SK-N-MC (cell line): ENCODE data around the genes LPIN3, CHD6, PTPRT, IFT52 and FITM2.

GRCh38 chr20:41340456-41341108, at the start of gene LPIN3:
Gene LPIN3, plus strand, starts transcription at chr20:41340821.
- RRBS = no CpG with 5 or more reads among the region's 31 CpGs

DNA sequence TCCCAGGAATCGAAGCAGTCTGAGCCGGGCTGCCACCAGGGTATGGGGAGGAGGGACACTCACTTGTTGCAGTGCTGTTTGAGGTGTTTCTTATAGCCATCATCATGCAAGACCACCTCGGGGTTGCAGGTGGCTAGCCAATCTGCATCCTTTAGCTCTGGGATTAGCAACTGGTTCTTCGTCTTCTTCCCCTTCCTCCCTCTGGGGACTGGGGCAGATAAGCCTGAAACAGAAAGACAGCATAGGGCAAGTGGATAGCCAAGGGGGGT, 84.2 kb upstream of the EMILIN3 start:
- RRBS = no CpG with 5 or more reads among the region's 4 CpGs

DNA sequence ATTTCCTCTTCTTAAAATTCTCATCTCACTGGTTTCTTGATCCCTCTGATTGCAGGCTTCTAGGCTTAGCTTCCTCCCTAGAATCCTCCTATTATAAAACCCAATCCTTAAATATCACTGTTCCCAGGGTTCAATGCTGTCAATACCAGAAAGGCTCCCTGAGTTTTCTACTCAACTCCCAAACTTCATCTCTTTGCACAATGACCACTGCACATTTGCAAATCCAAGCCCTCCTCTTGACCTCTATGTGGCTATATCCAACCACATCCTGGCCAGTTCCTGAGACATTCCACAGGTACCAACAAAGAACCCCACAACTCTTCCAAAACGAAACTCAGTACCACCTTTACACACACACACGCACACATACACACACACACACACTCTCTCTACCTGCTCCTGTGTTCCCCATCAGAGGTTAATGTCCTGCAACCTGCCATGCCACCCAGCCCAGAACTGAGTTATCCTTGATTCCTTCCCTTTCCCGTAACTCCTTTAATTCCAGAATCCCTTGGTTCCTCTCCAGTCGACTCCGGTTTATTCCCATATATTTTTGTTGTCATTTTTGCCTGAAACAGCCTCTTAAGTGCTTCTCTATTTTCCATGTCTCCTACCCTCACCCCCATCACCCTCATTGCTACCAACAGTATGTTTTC, 58.5 kb downstream of the CHD6 start:
- RRBS = no CpG with 5 or more reads among the region's 5 CpGs

DNA sequence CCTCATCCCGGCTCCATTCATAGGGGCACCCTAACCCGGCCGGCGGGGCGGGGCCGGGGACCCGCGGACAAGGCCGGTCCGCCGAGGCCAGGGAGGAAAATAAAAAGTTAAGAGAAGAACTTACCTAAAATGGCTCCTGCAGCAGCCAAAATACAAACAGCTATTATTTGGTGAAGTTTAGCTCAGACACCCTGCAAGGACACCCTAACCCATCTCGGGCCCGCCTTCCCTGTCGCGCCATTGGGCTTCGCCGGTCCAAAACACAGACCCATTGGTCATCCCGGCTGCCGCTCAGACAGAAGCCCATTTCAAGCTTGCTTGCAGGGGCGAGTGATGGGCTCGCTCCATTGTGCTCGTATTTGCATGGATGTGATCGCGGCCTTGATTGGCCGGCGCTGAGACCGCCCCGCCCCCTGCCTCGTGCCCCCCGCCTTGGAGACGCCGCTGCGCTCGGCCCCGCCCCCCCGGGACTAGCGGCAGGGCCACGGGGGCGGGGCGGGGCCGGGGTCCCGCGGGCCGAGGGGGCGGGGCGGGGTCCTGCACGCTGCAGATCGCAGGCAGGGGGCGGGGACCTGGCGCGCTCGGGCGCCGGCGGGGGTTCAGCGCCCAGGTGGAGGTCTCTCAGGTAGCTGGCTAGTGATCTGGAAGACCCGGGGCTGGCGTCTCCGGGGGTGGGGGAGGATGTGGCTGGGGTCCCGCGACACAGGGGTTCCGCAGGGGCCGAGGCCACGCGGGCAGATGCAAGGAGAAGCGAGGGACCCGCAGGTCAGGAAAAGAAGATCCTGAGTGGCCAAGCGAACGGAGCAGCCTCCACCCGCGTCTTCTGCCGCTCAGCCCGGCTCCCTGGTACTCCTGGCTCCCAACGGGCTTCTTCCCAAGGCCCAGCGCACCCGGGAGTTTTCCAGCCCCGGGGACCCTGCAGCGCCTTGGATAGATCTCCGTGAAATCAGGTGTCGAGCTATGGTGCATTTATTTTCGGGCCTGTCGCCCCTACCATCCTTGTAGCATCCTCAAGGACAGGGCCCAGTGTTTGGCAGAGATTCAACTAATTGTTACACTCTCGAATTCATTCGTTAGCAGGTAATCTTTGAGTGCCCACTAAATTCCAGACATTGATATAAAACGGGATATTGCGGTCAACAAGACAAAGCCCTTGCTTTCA, at the start of gene CHD6:
TSS of gene CHD6 (minus strand) at position 162 of the 1,162 bp plus-strand sequence.
- RRBS = 4% methylated on average over 38 of the region's 86 CpGs

DNA sequence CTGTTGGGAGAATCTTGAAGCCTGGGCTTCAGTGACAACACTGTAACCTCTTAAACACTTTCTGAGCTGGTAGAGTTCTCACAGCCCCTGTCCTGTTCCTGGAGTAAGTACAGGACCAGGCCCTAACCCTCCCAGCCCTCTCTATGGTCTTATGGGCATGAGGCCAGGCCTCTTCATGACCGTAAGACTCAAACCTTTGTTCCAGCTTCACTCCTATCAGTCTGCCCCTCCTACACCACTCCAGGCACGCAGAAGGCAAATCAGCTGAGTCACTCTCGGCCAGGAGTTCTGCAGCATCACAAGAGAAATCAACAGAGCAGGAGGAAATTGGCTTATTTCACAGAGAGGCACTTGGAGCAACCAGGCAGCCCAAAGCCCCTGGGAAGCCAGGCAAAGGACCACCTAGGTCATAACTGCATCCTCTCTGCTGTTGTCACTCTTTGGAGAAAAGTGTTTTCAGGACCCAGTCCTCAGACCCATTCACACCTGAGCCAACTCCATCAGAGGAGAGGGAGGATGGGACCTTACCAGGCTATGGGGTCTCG, 25.4 kb upstream of the CHD6 start:
- RRBS = no CpG with 5 or more reads among the region's 4 CpGs

GRCh38 chr20:43189789-43190323, at the start of gene PTPRT:
Gene PTPRT, minus strand, starts transcription at chr20:43189906.
- RRBS = 3% methylated on average over 35 of the region's 85 CpGs

- RRBS = under 1% methylated on average over 14 of the region's 74 CpGs
These were observed at the start of gene IFT52 for GRCh38 chr20:43590376-43591478. Gene IFT52, plus strand, starts transcription at chr20:43590937.

DNA sequence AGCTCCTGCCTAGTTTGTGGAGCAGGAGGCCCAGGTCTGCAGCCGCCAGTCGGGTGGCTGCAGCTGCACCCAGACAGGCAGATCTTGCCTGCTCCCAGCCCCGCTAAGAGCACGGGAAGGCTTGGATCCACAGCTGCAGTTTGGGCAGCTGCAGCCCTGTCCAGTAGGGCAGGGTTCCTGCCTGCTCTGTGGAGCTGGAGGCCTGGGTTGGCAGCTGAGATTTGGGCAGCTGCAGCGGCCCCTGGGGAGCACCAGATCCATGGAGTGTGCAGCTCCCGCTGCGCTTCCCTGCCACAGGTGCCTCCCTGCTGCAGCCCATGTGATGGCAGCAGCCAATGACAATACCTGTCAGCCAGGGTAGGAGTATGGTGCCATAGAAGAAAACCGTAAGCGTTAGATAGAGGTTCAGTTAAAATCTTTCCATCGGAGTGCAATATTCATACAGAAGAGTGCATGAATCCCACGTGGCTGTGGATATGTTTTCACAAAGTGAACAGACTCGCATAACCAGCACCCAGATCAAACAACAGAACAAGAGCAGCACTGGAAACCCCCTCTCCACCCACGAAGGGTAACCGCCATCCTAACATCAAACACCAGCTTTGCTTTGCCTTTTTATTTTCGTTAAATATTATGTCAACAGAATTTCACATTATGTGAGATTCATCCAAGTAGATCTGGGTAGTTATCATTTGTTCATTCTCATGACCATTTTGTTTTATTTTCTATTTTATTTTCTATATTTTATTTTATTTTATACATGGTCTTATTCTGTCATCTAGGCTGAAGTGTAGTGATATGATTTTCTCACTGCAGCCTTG, 4.8 kb downstream of the GTSF1L start:
- RRBS = no CpG with 5 or more reads among the region's 15 CpGs

GRCh38 chr20:43863936-43864397, 50.7 kb upstream of the TOX2 start:
- RRBS = no CpG with 5 or more reads among the region's 7 CpGs

- RRBS = no CpG with 5 or more reads among the region's 14 CpGs
These were observed 112.5 kb downstream of the JPH2 start for GRCh38 chr20:44074193-44075213.

DNA sequence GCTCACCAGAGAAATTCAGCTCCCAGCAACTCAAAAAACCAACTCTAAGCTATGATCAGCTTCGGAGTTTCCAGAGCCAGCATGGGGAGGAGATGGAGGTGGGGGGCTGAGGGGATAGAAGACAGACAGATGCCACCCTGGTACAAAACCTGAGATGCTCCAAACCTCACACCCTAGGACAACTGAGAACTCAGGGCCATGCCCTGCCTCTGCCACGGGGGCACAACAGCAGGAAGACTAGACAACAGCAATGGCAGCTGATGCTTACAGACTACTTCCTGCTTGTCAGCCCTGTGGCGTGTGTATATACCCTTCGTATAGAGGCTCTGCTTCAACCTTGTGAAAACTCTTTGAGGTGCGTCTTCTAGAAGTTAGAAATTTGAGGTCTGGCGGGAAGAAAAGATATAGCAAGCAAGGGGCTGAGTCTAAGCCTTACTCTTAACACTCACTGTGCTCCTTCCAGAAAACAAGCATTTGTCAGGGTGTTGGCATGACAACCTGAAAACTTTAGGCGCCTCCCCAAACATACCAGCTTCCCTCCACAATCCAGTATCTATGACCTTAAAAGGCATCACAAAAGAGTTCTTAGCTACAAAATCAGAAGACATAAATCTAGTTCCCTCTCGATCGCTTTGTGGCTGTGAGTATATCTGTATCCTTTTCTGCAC, 33.4 kb downstream of the JPH2 start:
- RRBS = no CpG with 5 or more reads among the region's 9 CpGs

DNA sequence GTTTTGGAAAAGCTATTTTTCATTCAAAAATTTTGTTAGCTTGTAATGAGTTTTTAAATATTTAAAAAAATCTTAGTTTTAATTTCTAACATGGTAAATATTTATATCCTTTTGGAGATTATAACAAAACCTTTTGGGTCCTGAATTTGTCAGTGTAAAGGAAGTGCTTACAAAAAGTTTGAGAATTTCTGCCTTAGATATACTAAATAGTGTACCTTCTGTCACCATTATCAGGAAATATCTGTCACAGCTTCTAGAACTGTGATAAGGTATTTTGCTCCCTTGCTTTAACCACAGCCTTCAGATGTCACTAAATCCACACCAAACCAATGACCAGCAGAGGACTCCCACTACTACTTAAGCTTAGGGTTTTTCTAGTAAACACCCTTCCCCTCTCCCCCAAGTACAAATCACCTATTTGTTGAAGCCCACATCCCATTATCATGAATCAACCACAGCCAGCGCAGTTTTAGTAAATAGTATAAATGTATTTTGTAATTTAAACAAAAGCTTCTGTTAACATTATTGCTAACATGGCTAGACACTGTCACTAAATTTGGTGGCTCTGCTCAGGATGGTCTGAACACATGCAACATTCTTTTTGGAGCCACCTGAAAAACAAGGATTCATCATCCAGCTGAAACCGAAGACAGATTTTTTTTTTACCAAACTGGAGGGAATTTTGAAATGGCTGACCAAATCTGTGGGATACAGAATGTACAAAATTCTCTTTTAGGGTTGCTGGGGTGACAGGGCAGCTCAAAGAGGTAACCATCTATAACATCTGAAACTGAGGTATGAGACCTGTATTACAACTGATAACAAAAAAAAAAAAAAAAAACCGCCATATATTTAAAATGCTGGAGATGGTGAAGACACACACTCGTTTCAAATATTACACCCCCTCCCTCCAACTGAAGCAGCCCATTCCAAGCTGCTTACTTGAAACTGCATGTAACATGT, 8.8 kb upstream of the JPH2 start:
- RRBS = no CpG with 5 or more reads among the region's 4 CpGs

- RRBS = no CpG with 5 or more reads among the region's 3 CpGs
These were observed 3.3 kb downstream of the OSER1 start for GRCh38 chr20:44207163-44207765.

DNA sequence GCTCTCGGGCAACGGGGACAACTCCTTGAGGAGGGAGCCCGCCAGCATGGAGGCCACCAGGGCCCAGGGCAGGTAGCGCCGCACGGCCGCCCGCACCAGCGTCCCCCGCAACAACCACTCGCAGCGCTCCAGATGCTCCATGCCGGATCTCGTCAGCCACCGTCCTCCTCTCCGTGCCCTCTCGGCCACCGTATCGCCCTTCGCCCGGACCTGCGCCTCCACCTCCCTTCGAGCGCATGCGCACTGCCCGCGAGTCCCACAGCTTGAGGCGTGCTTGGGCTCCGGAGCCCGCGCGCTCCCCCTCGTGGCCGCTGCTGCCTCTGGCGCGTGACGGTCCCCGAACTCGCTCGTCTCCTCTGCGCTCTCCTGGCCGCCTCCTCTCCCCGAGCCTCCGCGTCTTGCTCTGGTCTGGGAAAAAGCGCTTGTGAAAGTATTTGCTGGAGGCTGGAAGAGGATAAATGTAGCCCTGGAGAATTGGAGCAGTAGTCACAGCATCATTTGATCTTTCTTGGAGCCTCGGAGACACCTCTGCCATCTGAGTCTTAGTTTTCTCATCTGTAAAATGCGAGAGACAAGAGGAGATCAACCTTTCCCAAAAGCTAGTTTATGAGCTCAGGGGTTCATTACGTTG, at the start of gene FITM2:
TSS of gene FITM2 (minus strand) at position 195 of the 631 bp plus-strand sequence.
- RRBS = under 1% methylated on average over 17 of the region's 49 CpGs

GRCh38 chr20:44336084-44336613, 694 bp upstream of the R3HDML start:
- RRBS = no CpG with 5 or more reads among the region's 15 CpGs

DNA sequence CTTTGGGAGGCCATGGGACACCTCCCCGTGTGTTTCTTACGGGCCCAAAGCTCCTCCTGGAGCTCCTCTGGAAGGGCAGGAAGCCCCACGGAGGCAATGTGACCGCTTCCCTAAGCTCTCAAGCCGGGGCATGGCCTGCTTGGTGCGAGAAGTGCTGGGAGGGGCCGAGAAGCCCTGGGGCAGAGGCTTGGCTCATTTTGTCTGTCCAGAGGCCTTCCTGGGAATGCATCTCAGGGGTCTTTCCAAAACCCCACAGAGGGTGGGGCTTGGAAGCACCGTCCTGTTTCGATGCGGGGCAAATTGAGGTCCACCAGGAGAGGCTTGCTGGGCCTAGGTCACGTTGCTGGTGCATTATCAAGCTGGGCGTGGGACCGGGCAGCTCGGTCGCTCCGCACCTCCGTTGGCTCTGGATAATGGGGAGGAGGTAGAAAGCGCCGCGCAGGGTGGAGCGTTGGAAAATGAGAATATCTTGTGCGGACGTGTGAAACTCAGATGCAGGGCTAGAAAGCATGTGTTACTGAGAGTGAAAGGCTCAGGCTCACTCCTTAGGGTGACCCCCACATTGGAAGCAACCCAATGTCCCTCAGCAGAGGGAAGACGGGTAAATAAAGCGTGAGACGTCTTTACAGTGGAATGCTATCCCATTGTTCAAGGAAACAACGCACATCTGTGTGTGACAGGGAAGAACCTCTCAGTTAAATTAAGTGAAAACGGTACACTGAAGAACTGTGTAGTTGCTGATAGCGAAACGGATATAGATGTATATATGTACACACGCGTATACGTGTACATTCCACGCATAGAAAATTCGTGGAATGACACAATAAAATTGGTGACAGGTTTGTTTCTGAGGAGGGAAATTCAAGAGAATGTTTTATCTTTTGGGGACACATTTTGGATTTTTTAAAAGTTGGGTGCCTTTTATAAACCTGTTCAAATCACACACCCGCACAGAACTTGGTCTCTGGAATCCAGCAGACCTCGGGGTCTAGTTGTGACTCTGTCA, 704 bp downstream of the HNF4A start:
- RRBS = no CpG with 5 or more reads among the region's 37 CpGs

DNA sequence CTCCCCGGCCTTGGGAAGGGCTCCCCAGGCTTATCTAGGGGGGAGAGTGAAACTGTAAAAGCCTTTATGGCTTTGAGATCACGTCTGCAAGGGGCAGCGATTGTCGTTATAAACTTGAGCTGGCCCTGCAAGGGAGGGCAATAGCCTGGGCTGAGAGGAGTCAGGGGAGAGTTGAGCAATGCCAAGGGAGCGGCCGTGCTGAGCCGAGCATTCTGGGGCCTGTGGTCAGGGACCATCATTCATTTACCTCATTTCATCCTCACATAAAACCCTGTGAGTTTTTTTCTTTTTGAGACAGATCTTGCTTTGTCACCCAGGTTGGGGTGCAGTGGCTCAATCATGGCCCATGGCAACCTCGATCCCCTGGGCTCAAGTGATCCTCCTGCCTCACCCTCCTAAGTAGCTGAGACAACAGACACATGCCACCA, 32.9 kb upstream of the TTPAL start:
- RRBS = no CpG with 5 or more reads among the region's 8 CpGs

GRCh38 chr20:44481499-44482069, 5.9 kb downstream of the TTPAL start:
- RRBS = no CpG with 5 or more reads among the region's 5 CpGs

DNA sequence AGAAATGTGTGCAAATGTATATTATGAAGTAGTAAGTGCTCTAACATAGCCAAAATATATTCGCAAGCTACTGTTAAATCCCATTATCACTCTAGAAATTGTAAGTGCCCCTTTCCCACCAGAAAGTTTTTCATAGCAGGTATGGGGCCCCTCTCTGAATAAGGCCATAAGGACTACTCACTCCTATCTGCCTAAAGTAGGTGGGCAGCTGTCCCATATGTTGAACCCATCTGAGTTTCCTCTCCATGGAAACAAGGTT, 12.9 kb downstream of the SERINC3 start:
- RRBS = no CpG with 5 or more reads among the region's 1 CpG

GRCh38 chr20:44520920-44521296, 962 bp downstream of the SERINC3 start:
- RRBS = no CpG with 5 or more reads among the region's 2 CpGs